Upper lobe of left lung (tissue), 5 donors: ENCODE measurements around the gene TNP1.

DNA sequence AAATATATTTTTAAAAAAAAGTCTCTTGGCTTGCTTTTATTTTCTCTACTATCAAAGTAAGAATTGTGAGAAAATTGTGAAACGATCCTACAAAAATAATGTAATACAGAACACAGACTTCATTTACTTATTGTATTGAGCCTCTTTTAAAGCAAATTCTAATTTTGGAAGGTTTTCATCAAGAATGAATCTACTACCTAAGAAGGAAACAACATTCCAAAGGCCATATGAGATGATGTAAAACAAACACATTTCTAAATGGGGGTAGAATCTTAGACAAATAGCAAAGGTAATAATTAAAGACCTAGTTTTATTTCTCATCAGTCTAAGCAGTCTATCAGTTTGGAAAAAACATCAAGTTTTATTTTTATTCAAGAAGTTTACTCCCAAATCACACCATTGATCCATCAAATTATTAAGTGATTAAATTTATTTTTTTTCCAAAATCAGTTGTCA lies 20.6 kb downstream of the FN1 start:
- PRO-cap, 2 experiments, result no peak in any of the 2 experiments
- RAMPAGE, long total RNA, 4 experiments, result no peak in any of the 4 experiments

- PRO-cap, 2 experiments, result no peak in any of the 2 experiments
- RAMPAGE, long total RNA, 4 experiments, result no peak in any of the 4 experiments
Observed at GRCh38 chr2:215421971-215422244, 14.0 kb downstream of the FN1 start.

DNA sequence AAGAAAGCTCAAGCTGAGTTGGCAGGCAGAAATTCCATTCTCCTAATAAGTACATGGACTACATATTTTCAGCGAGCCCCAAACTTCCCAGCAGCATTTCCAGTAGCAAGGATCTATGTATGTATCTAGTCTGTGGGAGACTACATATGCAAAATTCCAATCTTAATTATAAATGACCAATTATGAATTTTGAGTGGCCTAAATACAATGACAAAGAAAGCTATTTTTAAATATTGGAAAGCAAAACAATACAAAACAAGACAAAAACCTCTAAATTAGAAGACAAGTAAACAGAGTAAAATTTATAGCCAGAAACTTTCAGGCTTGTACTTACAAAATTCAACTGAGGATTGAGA lies 4.9 kb downstream of the FN1 start:
- PRO-cap, 2 experiments, result no peak in any of the 2 experiments
- RAMPAGE, long total RNA, 4 experiments, result no peak in any of the 4 experiments

DNA sequence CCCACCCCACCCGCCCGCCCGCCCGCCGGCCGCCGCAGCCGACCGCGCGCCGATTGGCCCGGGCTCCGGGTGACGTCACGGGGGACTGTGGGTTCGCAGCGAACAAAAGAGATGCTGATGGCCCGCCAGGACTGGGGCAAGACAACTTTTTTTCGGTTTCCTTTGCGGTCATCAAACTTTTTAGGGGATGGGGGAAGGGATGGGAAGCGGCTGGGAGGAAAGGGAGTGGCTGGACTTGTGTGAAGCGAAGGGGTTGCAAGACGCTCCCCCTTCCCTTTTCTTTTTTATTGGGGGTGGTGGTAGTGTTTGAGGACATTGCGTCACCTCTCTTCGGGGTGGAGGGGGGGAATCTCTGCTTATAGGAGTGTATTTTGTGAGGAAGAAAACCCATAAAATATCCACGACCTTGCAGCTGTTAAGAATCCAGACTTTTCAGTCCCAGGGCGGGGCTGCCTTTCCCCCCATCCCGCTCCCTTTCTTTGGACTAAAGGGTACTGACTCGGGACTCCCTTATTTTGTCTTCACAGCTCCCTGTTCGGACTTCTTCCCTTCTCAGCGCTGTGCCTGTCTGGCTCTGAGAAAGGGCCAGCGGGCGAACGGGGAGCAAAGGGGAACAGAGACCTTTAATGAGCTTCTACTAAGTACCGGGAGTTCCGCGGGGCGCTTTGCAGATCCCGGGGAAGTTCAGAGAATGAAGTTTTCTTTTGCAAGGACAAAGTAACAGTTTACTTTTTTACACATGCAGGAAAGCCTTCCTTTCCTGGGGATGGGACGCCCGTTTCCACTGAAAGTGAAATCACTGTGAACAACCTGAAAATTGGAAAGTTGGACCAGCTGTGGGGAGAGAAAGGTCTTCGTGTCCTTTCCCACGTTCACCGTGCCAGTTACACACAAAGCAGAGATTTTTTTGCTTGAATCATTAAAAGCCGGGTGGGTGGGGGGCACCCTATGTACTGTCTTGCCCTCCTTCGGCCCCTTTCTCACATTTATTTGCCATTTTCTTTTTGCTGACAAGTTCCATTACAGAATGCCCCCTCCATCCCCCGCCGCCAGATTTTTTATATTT lies 639 bp upstream of the FN1 start:
- PRO-cap, 2 experiments, result peak in 2 of 2 experiments; most common plus-strand start position 287 of the sequence (in 2); most common minus-strand start position 693 of the sequence (in 1)
- RAMPAGE, long total RNA, 4 experiments, result no peak in any of the 4 experiments

- PRO-cap, 2 experiments, result no peak in any of the 2 experiments
- RAMPAGE, long total RNA, 4 experiments, result no peak in any of the 4 experiments
Observed at GRCh38 chr2:215657819-215658312, 222.0 kb upstream of the FN1 start.

GRCh38 chr2:216302998-216303569 lies 69.2 kb downstream of the MARCHF4 start:
- PRO-cap, 2 experiments, result no peak in any of the 2 experiments
- RAMPAGE, long total RNA, 4 experiments, result no peak in any of the 4 experiments

DNA sequence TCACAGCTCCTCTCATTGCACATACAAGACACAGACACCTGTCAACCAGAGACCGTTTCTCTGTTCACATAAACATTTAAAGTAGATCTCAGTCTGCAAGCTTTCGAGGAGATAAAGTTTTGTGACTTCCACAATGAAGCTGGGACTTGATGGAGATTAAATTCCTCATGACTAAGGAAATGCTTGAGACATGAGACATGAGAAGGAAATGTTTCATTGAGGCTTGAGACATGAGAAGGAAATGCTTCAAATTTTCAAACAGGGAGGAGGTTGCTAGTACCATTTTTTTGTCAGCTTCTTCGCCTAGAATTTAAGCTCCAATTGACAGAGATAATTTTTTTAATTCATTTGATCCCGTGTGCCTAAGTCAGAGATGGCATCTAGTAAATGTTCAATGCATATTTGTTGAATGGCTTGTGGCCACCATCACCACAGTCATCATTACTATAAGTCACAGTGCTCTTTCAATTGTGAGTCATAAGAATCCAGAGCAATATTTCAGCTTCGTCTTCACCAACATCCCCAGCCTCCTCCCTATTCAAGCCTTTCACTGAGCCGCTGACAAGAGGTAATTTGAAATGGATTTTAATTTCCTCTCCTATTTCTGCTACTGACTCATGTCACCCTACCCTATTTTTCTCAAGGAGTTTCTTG lies 553 bp upstream of the MARCHF4 start:
- PRO-cap, 2 experiments, result no peak in any of the 2 experiments
- RAMPAGE, long total RNA, 4 experiments, result no peak in any of the 4 experiments

DNA sequence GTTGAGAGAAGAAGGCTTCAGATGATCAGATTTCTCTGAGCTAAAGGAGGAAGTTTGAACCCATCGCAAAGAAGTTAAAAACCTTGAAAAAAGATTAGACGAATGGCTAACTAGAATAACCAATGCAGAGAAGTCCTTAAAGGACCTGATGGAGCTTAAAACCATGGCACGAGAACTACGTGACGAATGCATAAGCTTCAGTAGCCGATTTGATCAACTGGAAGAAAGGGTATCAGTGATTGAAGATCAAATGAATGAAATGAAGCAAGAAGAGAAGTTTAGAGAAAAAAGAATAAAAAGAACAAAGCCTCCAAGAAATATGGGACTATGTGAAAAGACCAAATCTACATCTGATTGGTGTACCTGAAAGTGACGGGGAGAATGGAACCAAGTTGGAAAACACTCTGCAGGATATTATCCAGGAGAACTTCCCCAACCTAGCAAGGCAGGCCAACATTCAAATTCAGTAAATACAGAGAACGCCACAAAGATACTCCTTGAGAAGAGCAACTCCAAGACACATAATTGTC lies 42.7 kb upstream of the RPL37A start:
- PRO-cap, 2 experiments, result no peak in any of the 2 experiments
- RAMPAGE, long total RNA, 4 experiments, result start-site peak on the plus strand in 1 of 4 experiments, centred at position 287 of the sequence, 8 reads per replicate

DNA sequence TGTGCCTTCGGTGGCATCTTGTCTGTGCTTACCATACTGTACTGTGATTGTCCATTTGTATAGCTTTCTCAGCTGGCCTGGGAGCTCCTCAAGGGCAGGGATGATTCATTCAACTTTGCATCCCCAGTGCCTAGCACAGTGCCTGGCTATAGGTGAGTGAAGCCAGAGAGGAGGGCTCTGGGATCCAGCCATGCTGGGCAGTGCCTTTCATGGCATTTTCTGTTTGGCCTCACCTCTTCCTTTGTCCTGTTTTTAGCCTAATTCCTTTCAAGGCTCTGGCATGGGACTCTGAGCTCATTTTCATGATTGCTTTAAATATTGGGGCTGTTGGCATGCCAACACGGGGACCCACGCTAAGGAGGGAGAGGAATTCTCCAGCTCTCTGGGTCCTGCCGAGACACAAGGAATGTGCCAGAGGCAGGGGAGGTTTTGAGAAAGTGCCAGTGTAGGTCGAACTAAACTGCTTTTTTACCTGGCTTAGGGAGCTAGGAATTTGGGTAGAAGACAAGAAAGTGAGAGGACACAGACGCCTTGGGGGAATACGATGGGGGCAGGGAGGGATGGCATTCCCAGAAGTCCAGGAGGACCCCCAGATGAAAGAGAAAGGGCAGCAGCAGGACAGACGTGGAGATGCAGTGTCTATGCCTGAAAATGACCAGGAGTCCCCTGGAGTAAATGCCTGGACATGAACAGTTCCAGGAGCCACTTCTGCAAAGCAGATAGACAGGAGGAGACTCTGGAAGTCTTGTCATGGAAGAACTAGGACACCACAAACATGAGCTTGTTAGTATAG lies 42.3 kb downstream of the RPL37A start:
- PRO-cap, 2 experiments, result no peak in any of the 2 experiments
- RAMPAGE, long total RNA, 4 experiments, result no peak in any of the 4 experiments

- PRO-cap, 2 experiments, result no peak in any of the 2 experiments
- RAMPAGE, long total RNA, 4 experiments, result no peak in any of the 4 experiments
Observed at GRCh38 chr2:216546999-216547441, 48.4 kb downstream of the RPL37A start.

GRCh38 chr2:216555123-216555500 lies 56.5 kb downstream of the RPL37A start:
- PRO-cap, 2 experiments, result no peak in any of the 2 experiments
- RAMPAGE, long total RNA, 4 experiments, result no peak in any of the 4 experiments

GRCh38 chr2:216572695-216573754 lies 60.2 kb upstream of the IGFBP2 start:
- PRO-cap, 2 experiments, result no peak in any of the 2 experiments
- RAMPAGE, long total RNA, 4 experiments, result no peak in any of the 4 experiments

- PRO-cap, 2 experiments, result no peak in any of the 2 experiments
- RAMPAGE, long total RNA, 4 experiments, result no peak in any of the 4 experiments
Observed at GRCh38 chr2:216698795-216699378, 3.5 kb upstream of the IGFBP5 start.

DNA sequence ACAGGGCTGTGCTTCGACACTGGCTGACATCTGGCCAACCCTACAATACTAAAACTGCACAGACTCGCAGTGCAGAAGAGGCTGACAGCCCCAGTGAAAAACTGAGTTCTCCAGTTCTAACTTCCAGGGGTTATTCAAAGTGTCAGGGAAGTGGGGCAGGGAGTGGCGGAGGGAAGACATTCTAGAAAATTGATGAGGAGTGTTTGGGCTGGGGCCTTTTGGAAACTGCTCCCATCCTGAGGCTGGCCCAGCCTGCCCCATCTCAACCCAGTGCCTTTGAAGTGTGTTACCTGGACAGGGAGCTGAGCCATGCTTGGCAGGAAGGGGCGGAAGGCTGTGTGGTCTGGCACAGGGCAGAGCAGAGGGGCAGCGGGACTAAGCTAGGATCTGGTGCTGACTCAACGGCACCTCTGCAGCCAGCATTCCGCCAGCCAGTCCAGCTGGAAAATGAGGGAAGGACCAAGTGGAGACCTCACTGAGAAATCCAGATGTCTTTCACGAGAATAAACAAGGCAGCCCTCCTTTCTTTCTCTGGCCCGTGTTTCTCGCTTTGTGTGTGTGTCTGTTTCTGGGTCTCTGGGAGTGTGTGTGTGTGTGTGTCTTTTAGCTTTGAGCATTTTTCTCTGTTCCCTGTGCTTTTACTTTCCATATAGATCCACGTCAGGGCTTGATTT lies 15.5 kb upstream of the IGFBP5 start:
- PRO-cap, 2 experiments, result no peak in any of the 2 experiments
- RAMPAGE, long total RNA, 4 experiments, result no peak in any of the 4 experiments

- PRO-cap, 2 experiments, result no peak in any of the 2 experiments
- RAMPAGE, long total RNA, 4 experiments, result no peak in any of the 4 experiments
Observed at GRCh38 chr2:216711367-216711659, 16.0 kb upstream of the IGFBP5 start.

DNA sequence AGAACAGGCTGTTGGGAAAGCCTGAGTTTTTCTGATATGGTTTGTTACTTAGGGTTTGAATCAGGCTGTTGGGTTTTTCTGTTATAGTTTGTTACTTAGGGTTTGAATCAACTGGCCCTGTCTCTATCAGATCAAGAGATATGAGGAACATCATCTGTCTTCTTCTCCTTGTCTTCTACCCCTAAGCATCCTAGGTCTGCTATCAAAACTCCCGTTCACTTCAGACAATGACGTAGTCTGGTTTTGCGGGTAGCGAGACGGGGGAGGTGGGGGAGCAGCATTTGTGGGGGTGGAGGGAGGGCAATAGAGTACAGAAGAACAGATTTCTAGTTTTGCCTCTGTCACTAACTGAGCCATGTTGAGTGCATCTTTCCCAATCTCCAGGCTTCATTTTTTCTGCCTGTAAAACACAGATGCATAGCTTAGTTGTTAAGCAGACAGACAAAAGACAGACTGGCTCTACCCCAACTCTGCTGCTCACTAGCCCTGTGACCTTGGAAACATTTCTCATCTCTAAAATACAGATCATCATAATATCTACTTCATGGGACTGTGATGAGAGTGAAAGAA lies 9.1 kb downstream of the TNP1 start:
- PRO-cap, 2 experiments, result no peak in any of the 2 experiments
- RAMPAGE, long total RNA, 4 experiments, result no peak in any of the 4 experiments

DNA sequence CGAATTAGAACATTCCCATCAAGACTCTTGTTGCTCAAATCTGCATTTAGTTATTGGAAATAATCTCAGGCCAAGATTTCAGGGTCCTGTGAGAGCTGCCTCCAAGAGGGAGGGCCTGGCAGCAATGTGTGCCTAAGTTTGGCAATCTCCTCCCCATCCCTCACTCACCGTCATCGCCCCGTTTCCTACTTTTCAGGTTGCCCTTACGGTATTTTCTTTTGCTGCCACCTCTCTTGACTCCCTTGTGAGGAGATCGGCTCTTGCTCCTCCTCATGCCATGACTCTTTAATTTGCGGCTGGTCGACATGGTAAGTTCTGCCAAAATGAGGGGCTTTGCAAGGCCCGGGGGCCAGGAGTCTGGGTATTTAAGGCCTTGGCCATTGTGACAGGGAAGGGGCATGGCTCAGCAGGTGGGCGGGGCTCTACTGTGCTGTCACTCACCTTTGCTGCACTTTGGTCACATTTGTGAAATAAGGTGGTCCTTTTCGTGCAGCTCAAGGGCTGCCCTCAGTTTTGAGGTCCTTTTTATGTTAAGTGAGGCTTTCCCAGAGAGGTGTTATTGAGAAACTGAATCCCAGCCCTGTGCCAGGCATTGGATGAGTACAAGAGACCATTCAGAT lies at the start of gene TNP1:
Gene TNP1 (minus strand): TSS at position 337 of the 620 bp plus-strand sequence.
- PRO-cap, 2 experiments, result no peak in any of the 2 experiments
- RAMPAGE, long total RNA, 4 experiments, result no peak in any of the 4 experiments

DNA sequence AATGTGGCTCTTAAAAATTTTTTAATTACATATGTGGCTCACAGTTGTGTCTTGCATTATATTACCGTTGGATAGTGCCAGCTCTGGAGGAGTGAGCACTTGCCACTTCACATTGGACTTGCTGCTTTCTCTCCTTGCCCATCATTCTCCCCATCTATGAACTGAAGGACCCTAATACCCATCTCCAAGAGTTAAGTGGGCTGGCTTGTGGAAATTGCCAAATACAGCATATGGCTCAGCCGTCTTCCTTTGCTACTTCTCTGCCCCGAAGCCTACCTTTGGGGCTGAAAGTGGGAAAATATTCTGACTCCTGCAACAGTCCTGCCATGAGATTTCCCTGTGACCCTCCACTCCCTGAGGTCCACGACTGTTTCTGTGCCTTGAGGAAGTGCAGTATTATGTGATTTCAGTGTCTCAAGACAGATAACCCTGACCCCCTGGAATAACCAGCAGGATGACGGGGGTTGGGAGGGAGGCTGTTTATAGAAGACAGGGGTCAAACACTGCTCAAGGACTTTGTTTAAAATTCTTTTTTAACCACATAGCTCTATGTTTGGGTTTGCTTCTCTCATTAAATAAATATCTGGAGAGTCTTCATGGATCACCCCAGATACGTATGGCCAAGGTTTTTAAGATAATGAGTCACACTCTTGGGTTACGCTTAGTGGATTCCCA lies 523.6 kb upstream of the TNP1 start:
- PRO-cap, 2 experiments, result no peak in any of the 2 experiments
- RAMPAGE, long total RNA, 4 experiments, result no peak in any of the 4 experiments

DNA sequence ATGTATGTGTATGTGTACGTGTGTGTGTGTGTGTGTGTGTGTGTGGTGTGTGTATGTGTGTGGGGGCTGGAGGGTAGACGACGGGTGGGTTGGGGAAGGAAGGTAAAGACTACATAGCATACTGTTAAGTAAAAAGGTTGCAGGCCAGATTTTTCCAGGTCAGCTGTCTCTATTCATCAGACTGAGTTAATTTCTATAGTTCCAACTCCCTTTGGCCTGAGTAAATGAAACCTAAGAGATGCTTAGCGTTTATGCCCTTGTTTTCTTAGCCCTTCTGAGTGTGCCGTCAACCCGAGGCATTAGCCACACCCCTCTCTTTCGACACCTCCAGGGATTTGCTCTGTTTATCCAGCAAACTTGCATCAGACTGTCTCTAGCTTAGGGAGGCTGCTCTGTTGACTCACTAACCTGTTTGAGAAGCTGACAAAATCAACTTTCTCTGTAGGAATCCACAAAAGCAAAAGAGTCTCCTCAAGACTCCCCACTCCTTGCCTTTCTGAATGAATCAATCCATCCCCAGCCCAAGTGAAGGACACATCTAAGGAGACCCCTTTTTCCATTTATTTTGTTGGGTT lies 317.6 kb downstream of the TNS1 start:
- PRO-cap, 2 experiments, result no peak in any of the 2 experiments
- RAMPAGE, long total RNA, 4 experiments, result no peak in any of the 4 experiments

DNA sequence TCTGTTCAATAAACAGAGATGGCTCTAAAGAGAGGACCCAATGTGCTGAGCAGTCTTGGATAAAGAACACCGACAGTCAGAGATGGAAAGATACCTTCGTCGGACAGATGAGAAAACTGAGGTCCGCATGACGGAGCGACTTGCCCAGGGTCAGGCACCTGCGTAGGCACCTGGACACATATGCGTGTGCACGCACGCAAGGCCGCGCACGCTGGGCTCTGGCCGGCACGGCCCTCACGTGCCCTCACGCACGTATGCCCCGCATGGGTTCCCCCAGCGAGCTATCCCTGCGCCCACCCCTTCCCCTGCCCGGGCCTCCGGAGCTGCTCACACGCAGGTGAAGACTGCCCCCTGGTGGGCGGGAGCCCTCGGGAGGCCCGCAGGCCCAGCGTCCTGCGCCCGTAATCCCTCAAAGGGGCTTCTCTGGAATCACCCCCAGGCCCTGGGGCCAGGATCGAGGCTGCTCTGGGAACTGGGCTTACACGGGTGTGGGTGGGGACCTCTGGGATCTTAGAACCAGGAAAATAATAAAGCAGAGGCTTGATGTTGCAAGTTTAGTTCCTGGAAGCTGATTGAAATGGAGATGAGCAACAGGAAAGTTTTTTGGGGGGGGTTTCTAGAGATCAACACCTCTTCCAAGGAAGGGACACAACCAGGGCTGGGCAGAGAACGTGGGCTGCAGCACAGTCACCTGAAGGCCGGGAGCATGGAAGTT lies 246.3 kb downstream of the TNS1 start:
- PRO-cap, 2 experiments, result no peak in any of the 2 experiments
- RAMPAGE, long total RNA, 4 experiments, result start-site peak on the minus strand in 1 of 4 experiments, centred at position 171 of the sequence, 5 reads per replicate